Tongue (tissue), 2 donors: Measurements from ENCODE around the genes OR2Y1 and ZFP62.

DNA sequence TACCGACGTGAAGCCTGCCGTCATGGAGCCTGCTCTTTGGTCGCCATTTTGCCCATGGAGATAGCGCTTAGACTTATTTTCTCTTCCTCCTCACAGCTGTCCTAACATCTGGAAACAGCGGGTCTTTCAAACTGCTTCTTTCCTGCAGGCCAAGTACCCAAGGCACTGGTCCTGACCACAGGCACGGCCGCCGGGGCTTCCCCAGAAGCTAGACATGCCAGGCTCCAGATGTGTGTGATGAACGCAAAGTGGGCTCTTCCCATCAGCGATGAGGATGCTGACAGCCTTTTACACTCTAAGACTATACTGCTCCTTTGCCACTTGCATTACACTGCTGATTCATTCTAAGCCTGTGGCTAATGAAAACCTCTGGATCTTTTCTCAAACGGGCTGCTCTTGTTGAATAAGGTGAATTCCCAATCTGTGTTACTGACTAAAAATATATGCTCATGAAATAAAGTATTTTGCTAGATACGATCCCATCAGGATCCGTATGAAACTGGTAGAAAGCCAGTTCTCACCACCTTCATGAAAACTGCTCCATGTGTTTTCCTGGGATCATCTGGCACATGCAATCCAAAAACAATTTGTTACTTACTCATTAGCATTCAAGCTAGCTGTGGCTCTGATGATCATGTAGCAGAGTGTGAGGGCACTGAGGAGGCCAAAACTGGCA lies 55.3 kb upstream of the TBC1D9B start:
- RAMPAGE, long total RNA = no peak

DNA sequence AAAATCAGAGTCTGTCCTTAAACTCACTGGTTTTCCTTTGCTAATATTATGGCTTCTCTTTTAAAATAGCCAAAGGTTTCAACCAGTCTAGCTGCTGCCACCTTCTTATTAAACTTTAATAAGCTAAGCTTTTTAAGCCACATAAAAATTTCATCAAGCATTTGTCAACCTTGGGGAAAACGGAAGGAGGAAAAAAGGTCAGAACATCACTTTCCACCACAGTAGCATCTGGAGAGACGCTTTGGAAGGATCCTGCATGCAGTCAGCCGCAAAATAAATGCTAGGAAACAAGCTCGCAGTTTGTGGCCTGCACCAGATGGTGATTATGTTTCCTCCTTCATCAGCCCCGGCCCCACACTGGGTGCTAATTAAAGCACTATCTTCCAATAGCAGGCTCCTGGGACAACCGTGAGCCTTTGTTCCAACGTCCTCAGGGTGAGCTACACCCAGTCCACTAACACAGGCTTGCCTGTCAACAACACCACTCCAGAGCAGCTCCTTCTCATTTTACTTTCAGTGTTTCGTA lies 64.1 kb downstream of the RNF130 start:
- RAMPAGE, long total RNA = no peak

DNA sequence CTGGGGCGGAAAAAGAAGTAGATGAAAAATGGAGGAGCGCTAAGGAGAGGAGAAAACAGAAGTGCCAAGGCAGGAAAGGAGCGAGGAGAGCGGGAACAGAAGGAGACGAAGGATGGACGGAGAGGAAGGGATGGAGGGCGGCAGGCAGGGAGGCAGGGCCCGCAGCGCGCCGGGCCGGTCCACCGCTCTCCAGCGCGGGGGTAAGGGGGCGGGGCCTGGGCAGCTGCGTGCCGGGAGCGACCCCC lies 215 bp upstream of the CNOT6 start:
- RAMPAGE, long total RNA = no peak

DNA sequence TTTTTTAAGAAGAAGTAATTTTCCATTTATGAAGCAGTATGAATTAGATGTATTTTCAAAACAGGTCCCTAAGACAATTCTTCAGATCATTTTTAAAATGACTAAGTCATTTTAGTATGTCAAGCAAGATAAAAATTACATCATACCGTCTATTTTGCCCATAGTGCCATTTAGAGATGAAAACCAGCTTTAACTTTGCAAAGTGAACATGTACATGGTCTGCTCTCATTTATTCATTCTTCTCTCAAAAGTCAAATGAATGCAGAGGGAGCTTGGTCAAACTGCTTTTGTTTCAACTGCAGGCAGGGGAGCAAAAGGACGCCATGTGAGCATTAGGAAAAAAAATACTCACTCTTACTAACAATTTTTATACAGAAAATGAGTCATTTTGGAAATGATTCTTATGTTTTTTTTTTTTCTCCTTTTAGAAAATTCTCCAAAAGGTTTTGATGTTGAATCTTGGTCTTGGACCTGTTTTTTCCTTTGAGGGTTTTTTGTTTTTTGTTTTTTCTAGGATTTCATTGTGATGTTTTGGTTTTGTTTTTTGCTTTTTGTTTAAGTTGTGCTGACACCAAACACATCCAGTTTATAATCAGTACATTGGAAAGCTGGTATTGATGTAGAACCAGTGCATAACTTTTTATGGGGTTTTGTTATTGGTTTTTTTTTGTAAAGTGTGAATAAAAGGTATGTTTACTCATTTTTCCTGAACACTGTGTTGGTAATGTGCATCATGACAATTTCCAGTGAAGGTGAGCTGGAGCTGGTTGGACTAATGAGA lies 15.6 kb downstream of the SCGB3A1 start:
- RAMPAGE, long total RNA = no peak

DNA sequence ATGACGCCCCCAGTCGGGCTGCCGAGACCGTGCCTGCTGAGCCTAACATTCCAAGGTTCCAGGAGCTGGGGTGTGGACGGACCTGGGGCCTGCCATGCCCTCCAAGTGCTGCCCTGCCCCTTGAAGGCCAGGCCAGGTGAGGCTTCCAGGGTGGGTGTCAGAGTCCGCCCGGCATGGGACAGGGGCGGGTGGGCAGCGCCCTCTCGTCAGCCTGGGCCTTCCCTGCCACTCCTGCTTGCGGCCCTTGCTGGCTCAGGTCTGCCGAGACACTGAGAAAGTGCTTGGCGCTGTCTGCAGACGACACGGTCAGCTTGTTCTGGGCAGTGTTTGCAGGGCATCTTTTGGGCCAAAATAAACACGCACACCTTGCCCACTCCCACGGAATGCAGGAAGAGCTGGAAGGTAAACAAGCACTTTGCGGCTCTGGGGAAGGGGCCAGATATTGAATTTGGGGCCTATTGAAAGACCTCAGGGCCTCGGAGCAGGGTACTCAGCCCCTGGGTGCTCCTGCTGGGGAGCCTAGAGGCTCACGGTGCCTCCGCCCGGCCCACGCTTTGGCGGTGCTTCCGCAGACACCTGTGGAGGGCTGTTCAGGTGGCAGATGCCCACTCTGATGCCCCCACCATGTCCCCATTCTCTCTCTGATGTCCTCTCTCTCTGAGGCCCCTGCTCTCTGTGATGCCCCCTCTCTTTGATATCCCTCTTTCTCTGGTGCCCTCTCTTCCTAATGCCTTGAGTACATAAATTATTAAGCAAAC lies 4.3 kb upstream of the SCGB3A1 start:
- RAMPAGE, long total RNA = no peak

GRCh38 chr5:180739879-180740412 lies at the start of gene OR2Y1:
OR2Y1 (minus strand) TSS chr5:180740058.
- RAMPAGE, long total RNA = no peak

GRCh38 chr5:180785486-180785826 lies 17.1 kb downstream of the MGAT1 start:
- RAMPAGE, long total RNA = no peak

DNA sequence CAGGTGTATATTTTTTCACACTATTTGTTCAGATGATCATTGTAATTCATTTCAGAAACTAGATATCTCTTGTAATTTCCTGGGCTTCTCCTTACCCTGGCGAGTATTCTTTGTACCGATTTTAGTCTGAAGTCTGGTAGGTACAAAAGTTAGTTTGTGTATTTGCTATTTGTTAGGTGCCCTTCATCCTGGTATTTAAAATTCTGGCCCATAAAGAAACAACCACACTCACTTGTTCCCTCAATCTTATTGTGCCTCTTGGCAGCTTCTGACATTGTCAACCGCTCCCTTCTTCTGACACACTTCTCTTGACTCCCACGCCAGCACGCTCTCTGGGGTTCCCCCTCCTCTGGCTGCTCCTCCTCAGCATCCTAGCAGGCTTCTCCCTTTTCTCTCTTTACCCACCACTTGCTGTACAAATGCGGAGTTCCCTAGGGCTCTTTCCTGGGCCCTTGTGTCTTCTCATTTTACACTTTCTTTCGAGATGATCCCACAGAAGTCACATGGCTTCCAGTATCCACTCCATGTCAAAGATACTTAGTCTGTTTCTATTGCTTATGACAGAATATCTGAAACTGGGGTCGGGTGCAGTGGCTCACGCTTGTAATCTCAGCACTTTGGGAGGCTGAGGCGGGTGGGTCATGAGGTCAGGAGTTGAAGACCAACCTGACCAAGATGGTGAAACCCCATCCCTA lies 11.6 kb upstream of the MGAT1 start:
- RAMPAGE, long total RNA = no peak

- RAMPAGE, long total RNA = no peak
These were observed 28.5 kb upstream of the MGAT1 start for GRCh38 chr5:180830785-180831838.

- RAMPAGE, long total RNA = no peak
These were observed 29.2 kb upstream of the MGAT1 start for GRCh38 chr5:180831839-180832164.

DNA sequence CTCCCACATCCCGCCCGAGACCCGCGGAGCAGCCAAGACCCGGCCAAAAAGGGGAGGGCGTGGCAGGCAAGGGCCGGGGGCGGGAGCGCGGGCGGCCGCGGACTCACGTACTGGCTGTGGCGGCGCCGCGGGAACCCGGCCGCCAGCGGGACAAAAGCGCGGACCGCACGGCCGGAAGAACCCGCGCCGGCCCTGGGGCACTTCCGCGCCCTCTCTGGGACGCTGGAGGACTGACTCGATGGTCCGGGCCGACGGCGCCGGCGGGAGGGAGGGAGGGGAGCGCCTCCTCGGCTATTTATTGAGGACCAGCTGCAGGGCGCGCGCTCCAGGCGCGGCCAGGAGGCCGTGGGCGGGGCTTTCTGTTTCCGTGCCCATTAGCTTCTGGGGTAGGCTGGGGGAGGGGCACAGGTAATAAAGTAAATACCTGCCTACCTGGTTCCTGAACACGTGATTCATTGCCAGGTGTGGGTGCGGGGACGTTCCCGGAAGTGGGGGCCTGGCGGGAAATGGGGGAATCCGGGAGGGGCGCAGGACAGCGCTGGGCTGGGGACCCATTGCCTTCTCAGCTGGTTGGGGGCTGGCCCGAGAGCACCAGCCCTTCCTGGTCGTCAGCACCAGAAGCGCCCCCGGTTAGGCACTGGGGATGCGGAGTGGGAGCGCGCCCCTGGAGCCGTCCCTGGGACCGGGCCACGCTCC lies at the start of gene ZFP62:
ZFP62 (minus strand) TSS at position 169 of the 696 bp plus-strand sequence.
- RAMPAGE, long total RNA = start-site peak on the minus strand centred at position 155 of the sequence, 68 bp wide, 165 and 34 reads in 2 replicates

- RAMPAGE, long total RNA = no peak
These were observed 8.6 kb upstream of the ZFP62 start for GRCh38 chr5:180869576-180870189.

- RAMPAGE, long total RNA = no peak
These were observed 9.0 kb downstream of the BTNL8 start for GRCh38 chr5:180907897-180908437.

- RAMPAGE, long total RNA = no peak
These were observed 929 bp downstream of the BTNL9 start for GRCh38 chr5:181041010-181041380.

- RAMPAGE, long total RNA = no peak
These were observed 13.8 kb downstream of the BTNL9 start for GRCh38 chr5:181053641-181054404.

DNA sequence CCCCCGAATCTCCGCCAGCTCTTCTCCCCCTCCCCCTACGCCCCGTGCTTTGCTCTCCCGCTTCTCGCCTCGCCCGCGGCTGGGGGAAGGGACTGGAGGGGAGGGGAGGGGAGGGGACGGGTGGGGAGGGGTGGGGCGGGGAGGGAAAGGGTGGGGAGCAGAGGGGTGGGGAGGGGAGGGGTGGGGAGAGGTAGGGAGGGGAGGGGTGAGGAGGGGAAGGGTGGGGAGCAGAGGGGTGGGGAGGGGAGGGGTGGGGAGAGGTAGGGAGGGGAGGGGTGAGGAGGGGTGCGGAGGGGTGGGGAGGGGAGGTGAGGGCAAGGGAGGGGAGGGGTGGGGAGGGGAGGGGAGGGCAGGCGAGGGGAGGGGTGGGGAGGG lies 32.8 kb downstream of the OR2V1 start:
- RAMPAGE, long total RNA = no peak

DNA sequence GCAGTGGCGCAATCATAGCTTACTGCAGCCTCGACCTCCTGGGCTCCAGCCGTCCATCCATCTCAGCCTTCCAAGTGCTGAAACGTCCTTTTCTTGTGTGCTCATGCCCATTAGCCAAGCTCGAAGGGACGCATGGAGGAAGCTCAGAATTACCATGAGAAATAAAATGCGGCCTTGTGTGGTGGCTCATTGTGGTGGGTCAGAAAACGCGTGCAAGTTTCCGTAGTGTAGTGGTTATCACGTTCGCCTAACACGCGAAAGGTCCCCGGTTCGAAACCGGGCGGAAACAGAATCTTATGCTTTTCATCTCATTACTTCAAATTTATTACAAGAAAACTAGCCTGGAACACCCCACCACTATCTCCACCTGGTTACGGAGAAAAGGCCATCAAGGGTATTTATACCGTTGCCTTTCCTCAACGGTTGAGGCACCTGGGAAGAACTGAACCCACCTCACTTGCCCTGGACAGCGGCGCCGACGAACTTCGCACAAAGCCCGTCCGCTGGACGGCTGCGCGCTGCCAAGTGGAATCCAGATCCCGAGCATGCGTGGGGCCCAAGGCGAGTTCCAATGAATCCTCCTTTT lies 16.6 kb downstream of the OR2V2 start:
- RAMPAGE, long total RNA = no peak

GRCh38 chr5:181244066-181244322 lies 288 bp upstream of the RACK1 start:
- RAMPAGE, long total RNA = no peak

DNA sequence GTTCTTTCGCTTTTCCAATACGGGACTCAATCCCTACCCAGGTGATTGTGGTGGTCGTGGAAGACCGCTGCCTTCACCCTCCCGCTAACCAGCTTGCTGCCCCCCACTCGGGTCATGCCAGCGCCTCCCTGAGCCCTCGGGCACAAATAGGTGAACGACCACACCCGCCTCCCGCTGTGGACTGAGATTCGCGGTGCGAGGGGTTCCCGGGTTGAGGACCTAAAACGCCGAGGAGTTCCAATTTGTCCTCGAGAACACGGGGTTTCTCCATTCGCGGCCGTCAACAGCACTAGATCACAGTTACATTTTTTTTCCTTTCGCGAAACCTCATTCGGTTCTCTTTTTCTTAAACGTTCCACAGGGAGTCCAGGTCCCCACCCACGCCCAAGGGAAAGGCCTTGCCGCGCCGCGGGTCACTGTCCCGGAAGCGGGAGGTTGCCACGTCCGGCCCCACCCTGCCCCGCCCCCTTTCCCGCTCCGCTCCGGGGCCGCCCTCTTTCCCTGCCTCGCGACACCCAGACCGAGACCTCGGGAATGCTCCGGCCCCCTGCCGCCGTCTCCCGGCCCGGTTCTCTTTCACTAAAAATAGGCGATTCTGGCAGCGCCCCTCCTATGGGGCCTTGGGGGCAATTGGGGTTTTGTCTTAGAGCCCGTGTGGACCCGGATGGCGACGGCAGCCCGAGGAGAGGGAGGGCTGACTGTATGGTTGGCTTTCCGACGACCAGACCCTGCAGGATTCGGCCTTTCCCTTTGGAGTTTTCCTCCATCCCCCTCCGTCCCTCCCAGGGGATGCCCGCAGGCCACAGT lies 2.5 kb upstream of the RACK1 start:
- RAMPAGE, long total RNA = no peak